ENCODE measurements around a stretch of chr22.

DNA sequence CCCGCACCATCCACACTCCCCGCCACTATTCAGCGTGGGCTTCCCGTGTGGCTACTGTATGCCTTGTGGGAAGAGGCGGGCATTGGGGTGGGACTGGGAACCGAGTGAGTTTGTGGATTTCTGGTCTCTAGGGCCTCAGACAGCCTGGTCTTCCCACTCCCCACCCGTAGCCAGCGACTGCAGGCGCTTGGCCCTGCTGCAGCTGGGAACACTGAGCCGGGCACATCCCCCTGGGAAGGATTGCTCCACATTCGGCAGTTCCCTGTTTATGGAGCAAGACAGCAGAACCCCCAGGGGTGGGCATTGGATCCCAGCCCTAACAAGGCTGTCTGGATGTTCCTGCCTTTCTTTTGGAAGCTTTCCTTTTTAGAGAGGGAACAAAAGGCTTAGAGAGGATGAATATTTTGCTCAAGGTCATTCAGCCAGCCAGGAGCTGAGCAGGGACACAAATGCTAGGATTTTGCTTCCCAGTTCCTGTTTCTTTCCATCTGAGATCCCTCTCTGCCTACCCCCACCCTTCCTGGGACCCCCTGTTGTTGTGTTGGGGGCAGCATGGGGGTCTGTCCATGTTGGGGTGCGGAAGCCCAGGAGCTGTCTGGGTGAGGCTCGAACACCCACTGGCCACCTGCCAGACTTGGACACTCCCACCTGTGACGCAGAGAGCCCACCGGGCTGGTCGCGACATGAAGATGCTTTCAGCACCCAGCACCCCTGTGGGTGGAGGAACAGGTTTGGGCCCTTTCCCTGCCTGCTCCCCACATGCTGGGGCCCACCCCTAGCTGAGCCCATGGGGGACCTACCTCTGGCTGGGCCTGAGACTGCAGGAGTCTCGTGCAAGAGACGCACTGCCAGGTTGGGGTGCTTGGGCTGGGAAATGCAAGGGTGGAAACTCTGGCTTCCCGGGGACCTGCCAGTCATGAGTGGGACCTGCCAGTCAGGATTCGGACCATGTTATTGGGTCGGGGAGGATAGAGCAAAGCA is 23.7 kb downstream of the KIAA1671 start:
- RRBS: no CpG with 5 or more reads among the region's 22 CpGs

DNA sequence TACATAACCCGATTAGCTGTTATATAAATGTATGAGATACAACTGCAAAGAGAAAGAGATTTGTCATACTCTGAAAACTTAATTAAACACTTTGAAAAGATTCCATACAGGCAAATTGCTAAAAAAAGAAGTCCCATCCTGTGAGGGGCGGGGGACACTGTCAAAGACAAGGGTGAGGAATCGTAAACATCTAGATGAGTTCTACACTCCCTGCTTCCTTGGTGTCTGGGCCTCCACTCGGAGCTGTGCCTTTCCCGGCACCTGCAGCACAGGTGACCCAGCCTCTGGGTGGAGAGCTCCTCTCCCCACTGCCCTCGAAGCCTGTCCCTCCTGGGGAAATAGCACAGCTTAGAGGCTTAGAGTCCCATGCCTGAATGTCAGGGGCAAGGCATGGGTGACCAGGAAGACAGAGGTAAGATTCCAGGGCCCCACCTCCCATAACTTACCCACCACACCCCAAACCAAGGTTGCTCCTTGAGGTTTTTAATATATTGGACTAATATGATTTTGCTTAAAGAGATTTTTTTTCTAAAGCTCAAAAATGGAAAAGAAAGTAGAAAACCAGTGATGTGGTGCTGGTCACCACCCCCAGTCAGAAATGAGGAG is 69.1 kb upstream of the CRYBB3 start:
- RRBS: no CpG with 5 or more reads among the region's 6 CpGs

- RRBS: no CpG with 5 or more reads among the region's 7 CpGs
These were observed 67.6 kb upstream of the CRYBB3 start for GRCh38 chr22:25131997-25132559.

- RRBS: 0% methylated on average over 1 of the region's 9 CpGs
These were observed 38.3 kb upstream of the CRYBB3 start for GRCh38 chr22:25161451-25161744.

DNA sequence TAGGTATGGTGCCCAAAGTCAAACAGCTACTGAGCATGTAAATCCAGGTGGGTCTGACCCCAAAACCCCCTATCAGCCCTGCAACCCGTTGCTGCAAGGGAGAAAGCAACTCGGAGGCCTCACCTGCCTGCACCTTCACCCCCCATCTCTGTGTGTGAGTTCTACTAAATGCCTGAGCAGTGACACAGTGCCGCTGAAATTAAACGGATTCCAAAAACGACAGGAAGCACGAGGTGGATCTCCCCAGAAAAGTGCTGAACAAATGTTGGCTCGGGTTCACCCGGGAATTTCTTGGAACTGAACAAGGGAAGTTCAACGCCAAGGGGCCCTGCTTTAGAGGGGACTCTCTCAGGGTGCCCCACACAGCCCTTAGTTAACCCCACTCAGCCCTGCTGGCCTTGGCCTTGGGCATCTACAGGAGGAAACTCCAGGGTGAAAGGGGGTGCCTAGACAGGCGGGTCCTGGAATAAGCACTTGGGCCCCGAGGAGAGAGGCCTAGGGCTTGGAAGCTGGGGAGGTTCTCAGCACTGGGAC is 161.5 kb upstream of the GRK3 start:
- RRBS: no CpG with 5 or more reads among the region's 11 CpGs

DNA sequence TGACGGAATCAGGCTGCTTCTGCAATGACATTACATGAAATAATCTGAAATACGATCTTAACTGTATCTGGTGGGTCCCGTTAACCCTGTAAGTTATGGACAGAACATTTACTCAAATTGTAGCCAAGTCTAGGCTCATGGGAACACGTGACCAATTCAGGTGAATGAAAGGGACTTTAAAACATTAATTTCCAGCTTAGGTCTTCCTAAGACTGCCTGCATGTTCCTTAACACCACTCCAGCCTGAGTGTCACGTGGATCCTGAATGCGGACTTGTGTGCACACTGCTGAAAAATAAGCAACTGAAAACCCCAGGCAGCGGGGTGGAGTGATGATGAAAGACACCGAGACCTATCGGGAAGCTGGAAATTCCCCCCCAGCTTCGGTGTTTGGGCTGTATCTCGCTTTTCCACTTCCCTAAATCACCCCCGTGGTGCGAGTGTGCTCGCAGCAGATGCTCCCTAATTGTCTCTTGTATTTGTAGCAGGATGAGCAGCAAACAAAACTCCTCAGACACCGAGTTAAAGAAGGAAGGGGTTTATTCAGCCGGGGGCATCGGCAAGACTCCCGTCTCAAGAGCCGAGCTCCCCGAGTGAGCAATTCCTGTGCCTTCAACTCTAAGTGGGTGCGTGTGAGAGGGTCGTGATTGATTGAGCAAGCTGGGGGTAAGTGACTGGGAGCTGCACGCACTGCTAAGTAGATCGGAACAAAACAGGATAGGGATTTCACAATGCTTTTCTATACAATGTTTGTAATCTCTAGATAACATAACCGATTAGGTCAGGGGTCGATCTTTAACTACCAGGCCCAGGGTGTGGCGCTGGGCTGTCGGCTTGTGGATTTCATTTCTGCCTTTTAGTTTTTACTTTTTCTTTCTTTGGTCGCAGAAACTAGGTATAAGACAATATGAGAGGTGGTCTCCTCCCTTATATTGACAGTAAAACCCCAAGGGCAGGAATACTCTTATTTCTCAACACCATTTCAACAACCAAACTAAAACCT is 144.8 kb upstream of the GRK3 start:
- RRBS: no CpG with 5 or more reads among the region's 29 CpGs

- RRBS: no CpG with 5 or more reads among the region's 1 CpG
These were observed 37.6 kb upstream of the GRK3 start for GRCh38 chr22:25526880-25527286.

GRCh38 chr22:25754491-25755253 is 12.7 kb downstream of the MYO18B start:
- RRBS: no CpG with 5 or more reads among the region's 26 CpGs

- RRBS: no CpG with 5 or more reads among the region's 6 CpGs
These were observed 102.2 kb downstream of the MYO18B start for GRCh38 chr22:25844200-25844570.

DNA sequence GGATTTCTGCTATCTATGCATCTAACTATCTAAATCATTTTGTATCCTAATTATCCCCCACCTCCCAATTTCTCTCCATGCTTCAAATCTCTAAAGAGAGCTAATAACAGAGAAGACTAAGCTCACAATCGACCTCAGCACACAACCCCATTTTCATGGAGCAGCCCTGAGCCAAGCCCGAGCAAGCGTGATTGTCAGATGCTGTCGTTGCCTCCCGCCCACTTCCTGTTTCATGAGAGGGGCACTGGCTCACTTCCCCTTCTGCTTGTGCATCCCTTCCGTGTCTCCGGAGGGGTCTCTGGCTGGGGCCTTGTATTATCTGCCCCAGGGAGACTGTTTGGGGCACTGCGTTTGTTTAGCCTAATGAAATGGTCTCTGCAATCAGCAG is 181.4 kb upstream of the SEZ6L start:
- RRBS: no CpG with 5 or more reads among the region's 8 CpGs

DNA sequence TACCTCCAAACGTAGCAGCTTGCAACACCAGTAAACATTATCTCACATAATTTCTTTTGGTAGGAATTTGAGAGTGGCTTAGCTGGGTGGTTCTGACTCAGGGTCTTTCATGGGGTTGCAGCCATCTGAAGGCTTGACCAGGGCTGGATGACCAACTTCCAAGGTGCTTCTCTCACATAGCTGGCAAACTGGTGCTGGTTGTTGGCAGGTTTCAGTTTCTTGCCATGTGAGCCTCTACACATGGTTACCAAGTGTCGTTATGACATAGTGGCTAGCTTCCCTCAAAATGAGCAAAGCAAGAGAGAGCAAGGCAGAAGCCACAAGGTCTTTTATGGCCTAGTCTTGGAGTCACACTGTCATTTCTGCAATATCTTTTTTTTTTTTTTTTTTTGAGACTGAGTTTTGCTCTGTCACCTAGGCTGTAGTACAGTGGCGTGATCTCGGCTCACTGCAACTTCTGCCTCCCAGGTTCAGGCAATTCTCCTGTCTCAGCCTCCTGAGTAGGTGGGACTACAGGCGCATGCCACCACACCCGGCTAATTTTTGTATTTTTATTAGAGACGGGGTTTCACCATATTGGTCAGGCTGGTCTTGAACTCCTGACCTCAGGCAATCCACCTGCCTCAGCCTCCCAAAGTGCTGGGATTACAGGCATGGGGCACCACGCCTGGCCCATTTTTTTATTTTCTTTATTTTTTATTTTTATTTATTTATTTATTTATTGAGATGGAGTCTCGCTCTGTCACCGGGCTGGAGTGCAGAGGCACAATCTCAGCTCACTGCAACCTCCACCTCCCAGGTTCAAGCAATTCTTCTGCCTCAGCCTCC is 4.4 kb upstream of the TFIP11 start:
- RRBS: no CpG with 5 or more reads among the region's 10 CpGs

DNA sequence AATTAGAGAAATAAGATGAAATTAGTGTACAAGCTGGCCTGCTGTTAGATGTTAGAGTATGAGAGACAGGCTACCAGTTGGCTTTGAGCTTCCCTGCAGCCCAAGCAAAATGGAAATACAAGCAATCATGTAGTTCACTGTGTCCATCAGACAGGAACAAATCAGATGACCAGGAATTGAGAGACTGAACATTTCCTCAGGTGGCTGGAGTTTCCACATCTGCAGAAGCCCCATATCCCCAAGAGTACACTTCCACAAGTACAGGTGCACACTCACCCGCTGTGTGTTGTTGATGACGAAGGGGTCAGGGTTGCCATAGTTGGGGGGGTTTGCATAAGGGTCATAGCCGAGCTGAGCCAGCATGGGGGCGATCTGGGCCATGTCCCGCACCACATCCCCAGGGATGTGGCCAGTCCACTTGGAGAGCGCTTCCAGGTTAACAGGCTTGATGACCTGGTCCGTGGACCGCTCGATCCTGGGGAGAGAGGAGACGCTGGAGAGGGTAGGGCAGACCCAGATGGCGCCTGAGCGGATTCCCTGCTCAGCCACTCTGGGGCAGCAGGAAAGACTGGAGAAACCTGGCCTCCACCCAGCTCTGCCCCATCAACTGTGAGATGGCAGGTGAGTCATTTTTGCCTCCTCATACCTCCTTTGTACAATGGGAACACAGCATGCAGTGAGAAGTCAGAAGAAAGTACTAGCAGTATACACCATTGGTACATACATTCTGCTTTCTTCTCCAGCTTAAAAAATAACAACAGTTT is 23.9 kb upstream of the TFIP11 start:
- RRBS: no CpG with 5 or more reads among the region's 12 CpGs

DNA sequence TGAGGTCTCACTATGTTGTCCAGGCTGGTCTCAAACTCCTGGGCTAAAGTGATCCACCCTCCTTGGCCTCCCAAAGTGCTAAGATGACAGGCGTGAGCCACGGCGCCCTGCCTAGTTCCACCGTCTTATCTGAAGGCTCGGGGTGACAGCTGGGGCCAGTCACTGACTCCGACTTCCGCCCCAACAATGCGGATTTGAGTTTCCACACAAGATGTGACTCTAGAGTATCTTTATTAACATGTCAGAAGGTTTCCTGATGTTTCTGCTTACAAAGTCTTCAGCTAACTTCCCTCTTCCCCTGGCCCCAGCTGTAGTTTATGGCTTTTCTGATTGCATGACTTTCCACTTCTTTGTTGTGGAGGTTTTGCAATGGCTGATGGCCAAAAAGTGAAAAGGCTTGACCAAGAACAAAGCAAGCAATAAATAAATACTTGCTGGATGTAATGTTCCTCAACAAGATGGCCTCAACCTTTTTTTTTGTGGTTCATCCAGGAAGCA is 16.7 kb downstream of the TPST2 start:
- RRBS: no CpG with 5 or more reads among the region's 8 CpGs

GRCh38 chr22:26588014-26588712 is 1.8 kb downstream of the TPST2 start:
- RRBS: no CpG with 5 or more reads among the region's 3 CpGs

DNA sequence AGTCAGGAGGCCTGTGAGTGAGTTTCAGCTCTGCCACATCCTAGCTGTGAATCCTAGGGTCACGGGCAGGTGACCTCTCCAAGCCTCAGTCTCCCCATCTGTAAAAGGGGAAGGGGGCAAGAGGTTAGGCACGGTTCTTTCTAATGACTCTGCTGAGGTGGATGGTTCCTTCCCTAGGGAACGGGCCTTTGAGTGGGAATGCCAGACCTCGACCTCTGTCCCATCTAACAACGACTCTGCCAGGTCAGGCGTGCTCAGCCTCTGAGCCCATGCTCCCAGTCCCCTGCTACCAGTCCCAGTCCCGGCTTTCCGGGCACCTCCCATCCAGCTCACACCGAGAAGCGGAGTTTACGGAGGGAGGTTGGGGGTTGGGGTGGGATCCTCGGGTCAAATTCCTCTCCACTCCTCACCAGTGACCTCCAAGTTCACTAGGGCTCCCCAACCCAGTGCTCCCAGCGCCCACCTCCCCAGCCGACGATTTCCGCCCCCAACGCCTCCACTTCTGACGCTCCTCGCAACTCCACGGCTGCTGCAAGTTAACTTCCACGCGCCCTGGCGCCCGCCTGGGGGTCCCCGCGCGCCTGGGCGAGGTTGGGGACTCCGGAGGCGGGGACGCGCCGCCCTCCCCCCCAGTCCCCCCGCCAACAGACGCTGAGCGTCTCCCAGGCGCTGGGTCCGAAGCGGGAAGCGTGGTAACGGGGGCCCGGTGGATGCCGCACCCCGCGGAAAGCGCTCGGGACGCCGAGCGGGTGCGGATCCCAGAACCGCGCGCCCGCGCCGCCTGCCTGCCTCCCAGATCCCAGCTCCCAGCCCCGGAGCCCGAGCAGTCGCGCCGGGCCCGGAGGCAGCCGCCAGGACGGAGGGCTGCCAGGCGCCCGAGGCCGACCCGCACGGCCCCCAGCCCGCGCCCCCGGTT is 577 bp downstream of the TPST2 start:
- RRBS: 1% methylated on average over 10 of the region's 73 CpGs

GRCh38 chr22:26840285-26840894 is 218.6 kb downstream of the CRYBA4 start:
- RRBS: no CpG with 5 or more reads among the region's 5 CpGs

DNA sequence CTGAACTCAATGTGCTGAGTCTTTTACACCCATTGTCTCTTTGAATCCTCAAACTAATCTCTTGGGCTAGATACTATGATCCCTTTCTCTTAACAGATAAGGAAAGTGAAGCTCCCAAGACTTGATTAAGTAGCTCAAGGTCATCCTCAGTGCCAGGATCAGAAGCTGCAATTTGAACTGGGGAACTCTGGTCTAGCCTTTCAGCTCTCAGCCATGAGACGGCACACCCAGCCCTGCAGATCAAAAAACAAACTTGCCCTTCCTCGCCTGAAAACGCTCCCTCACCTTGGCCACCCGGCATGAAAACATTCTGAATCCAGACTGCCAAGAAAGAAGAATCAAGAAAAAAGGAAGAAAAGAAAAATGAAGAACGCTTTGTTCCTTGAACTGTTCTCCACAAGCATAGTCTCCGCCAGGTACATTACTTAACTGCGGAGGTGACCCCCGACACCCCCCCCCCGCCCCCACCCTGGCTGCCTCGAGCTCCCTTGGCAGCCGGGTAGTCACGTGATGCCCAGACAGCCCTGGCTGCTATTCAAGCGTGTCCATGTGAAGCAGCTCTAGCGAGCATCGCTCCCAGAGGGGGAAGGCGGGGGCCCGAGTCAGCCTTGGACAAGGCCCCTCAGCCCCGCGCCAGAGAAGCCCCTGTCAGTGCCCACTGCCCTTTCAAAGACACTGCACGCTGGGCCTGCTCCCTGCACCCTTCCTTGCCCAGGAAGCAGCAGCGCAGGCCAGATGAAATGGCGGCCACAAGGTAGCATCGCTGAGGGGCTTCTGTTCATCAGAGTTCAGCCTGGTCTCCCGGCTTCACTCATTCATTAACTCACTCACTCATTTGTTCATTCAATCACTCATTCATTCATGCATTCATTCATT is 486.9 kb downstream of the CRYBA4 start:
- RRBS: no CpG with 5 or more reads among the region's 24 CpGs

- RRBS: no CpG with 5 or more reads among the region's 11 CpGs
These were observed 583.0 kb downstream of the MN1 start for GRCh38 chr22:27218370-27219083.

DNA sequence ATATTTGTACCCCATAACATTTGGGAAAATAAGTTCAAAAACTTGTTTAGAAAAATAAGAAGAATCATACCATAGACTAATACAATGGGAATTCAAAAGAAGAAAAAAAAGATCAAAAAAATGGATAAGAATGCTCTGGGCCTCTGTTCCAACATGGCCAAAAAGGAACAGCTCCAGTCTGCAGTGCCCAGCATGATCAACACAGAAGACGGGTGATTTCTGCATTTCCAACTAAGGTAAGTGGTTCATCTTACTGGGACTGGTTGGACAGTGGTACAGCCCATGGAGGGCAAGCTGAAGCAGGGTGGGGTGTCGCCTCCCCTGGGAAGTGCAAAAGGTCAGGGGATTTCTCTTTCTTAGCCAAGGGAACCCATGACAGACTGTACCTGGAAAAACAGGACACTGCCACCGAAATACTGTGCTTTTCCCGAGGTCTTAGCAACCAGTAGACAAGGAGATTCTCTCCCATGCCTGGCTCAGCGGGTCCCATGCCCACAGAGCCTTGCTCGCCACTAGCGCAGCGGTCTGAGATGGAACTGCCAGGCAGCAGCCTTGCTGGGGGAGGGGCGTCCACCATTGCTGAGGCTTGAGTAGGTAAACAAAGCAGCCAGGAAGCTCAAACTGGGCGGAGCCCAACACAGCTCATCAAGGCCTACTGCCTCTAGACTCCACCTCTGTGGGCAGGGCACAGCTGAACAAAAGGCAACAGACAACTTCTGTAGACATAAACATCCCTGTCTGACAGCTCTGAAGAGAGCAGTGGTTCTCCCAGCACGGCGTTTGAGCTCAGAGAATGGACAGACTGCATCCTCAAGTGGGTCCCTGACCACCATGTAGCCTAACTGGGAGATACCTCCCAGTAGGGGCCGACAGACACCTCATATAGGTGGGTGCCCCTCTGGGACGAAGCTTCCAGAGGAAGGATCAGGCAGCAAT is 428.4 kb downstream of the MN1 start:
- RRBS: no CpG with 5 or more reads among the region's 14 CpGs

DNA sequence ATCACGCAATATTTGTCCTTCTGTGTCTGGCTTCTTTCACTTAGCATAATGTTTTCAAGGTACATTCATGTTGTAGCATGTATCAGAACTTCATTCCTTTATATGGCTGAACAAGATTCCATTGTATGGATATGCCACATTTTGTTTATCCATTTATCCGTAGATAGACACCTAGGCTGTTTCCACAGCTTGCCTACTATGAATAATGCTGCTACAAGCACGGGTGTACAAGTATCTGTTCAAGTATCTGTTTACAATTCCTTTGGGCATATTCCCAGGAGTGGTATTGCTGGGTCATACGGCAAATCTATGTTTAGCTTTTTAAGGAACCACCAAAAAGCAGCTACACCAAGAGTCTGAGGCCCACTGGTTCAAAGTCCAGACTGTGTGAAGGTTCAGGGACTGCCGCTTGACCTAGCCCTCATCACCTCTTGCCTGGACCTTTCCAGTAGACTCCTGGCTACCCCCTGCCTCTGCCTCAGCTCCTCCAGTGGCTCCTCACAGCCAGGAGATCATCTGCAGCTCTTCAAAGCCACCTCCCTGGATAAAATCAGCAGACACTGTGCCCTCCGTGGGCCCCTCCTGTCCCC is 160.5 kb downstream of the MN1 start:
- RRBS: no CpG with 5 or more reads among the region's 6 CpGs